GM06990 (cell line): ENCODE measurements around a stretch of chr22.

DNA sequence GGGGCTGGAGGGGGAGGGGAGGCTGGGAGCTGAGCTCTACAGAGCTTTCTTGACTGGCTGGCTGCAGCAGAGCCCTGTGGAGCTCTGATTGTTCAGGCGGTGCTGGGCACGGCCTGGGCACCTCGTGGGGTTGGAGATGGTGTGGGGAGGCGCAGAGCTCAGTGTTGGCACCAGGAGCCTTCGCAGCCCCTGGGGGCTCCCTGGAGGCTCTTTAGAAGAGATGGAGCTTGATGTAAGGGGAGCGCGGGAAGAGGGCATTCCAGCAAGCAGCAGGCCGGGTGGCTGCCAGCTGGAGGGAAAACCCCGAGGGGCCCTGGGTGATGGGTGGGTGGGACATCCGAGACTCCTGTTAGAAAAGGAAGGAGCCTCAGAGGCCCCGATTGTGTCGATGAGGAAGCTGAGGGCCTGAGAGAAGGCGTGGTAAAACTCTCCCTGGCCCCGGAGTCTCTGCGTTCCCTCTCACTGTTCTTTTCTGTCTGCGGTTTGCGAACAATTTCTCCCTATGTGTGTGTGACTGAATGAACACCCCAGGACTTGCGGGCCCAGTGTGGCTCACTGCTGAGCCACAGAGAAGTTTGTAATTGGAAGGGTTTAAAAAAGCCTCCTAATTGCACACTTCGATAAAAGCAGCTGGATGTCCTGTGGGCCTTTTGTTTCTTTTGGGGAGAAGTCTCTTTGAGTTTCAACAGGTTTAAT is 1.7 kb downstream of the FBLN1 start:
- RRBS: no CpG with 5 or more reads among the region's 19 CpGs

GRCh38 chr22:45638760-45639528 is 32.7 kb upstream of the ATXN10 start:
- RRBS: no CpG with 5 or more reads among the region's 18 CpGs

DNA sequence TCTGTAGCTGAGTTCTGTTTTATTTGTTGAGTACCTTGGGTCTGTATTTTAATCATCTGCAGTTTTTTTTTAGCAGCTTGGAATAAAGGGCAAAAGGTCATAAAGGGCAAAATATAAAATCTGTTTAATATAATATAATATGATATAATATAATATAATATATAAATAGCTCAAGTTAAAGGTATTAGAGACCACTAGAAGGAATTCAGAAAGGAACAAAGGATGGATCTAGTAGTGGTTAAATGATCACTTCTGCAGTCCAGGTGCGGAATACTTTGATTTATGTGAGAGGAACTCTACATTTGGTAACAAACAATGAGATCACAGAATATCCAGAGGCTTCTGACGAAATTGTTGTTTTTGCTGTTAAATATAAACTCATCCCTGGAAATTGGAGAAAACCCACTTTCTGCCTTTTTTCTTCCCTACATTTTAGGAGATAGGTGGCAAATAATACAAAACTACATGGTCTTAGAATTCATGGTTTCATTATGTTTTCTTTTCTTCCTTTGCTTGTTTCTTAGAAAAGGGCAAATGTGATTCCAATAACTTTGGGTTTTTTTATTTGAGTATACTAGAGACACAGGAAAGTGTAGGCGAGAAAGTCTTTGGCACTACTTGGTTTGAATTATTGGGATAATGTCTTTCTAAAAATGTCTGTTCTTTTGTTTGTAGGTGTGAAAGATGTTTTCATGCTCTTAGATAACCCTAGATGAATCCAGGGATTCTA is 36.0 kb downstream of the ATXN10 start:
- RRBS: no CpG with 5 or more reads among the region's 3 CpGs

DNA sequence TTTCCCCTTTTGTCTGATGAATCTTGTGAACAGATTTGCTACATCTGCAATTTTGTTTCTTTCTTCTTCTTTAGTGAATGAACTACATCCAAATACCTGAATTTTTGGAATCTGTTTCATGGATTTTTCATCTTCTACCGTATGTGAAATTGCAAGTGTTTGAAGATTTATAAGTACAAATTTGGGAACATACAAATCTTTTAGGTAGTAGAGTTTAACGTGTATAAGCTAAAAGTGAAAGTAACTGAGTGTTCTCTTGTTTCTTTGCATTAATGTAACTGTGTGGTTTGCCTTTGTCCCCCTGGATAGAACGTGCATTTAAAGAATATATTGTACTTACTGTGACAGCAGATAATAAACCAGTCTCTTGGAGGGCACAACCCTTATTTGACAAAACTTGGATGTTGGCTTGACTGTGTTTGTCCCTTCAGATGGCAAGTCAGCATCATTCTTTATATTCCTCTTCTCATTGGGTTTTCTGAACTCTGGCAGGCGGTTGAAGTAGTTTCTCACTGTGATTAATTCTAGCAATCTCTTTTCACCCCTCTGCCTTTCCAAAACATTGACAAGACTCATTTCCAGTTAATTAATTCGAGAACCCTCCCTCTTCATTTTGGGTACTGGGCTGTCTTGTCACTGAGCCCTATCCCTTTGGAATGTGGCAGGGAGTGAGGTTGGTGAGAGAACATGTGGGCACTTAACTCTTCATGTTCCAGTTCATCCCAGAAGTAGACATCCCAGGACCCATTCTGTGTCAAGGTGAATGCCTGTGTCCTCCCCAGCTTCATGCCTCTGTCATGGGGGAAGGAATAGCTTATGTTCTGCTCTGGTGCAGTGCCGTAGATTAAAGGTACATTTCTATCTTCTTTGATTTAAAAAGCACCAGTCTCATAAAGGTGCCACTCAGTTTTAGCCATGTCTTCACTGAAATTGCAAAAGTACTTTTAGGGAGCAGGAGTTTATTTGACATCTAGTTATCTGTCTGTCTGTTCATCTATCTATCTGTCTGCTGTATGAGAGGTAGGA is 133.1 kb downstream of the WNT7B start:
- RRBS: no CpG with 5 or more reads among the region's 6 CpGs

DNA sequence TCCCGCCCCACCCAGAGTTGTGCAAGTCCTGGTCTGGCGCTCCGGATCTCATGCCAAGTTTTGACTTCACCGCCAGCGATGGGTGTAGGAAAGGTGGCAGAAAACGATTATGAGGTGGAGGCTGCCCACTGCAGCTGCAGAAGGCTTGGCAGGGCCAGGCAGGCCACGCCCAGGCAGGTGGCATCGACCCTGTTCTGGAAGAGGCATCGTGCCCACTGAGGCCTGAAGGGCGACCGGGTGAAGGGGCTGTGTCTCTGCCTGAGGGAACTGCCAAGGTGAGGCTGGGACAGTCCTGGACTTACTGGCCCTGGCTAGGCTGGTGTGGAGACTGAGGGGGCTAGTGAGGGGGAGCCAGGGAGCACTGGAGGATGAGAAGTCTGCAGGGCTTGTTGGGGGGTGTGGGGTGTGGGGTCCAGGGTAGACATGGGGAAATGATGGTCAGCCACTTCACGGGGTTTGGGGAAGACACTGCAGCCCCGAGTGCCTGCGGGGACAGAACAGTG is 64.9 kb downstream of the WNT7B start:
- RRBS: no CpG with 5 or more reads among the region's 14 CpGs

DNA sequence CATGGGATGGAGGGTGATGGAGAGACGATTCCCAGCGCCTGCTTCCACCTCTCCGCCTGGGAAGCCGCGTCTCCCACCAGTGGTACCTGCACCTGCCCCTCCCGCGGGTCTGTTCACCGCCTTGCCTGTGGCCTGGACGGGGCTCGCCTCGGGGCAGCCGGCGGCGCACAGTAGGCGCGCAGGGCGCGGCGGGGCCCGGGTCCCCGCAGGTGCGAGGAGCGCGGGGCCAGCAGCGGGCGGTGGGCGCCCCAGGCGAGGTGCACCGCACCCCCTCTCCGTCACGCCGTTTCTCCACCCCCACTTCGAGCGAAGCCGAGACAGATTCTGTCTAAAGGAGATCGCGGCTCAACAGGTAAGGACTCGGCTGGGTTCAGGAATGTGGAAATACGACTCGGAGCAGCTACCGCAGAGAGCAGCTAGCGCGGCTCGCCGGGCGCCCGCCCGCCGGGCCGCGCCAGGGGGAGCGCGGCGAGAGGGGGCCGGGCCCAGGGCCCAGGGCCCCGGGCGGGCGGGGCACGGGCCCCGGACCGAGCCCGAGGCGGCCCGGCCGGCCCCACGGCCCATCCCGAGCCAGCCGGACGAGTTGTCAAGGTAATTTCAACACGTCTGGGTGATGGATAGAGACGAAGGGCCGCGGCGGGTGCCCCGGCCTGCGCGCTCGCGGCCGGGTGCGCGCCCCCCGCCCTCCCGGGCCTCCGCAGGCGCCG is 1.2 kb downstream of the WNT7B start:
- RRBS: 11% methylated on average over 24 of the region's 87 CpGs

- RRBS: no CpG with 5 or more reads among the region's 7 CpGs
Measured at GRCh38 chr22:46046018-46046567, 69.1 kb upstream of the WNT7B start.

- RRBS: 6% methylated on average over 30 of the region's 49 CpGs
Measured at GRCh38 chr22:46053210-46054001, 76.4 kb upstream of the WNT7B start.

- RRBS: no CpG with 5 or more reads among the region's 13 CpGs
Measured at GRCh38 chr22:46063864-46064266, 86.5 kb upstream of the PPARA start.

GRCh38 chr22:46071658-46072079 is 78.7 kb upstream of the PPARA start:
- RRBS: 2% methylated on average over 51 of the region's 75 CpGs

GRCh38 chr22:46073983-46074856 is 76.1 kb upstream of the PPARA start:
- RRBS: 88% methylated on average over 5 of the region's 25 CpGs

GRCh38 chr22:46075677-46076614 is 74.4 kb upstream of the PPARA start:
- RRBS: no CpG with 5 or more reads among the region's 21 CpGs

GRCh38 chr22:46078512-46079469 is 71.5 kb upstream of the PPARA start:
- RRBS: 91% methylated on average over 13 of the region's 38 CpGs

DNA sequence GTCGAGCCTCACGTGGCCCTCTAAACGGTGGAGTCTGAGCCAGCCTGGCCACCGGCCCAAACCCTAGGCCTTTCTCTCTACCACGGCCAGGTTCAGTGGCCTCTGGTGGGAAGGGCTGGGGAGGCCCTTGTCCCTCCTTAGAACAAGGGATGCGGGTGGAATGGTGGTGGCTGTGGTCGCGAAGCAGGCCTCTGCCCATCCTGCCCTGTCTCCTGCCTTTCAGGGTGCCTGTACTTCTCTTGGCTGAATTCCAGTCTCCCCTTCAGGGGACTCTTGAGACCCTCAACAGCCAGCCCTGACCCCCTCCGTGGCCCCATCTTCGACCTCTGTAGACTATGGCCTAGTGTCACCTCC is 59.9 kb upstream of the PPARA start:
- RRBS: no CpG with 5 or more reads among the region's 10 CpGs

- RRBS: no CpG with 5 or more reads among the region's 10 CpGs
Measured at GRCh38 chr22:46090765-46091350, 59.5 kb upstream of the PPARA start.

DNA sequence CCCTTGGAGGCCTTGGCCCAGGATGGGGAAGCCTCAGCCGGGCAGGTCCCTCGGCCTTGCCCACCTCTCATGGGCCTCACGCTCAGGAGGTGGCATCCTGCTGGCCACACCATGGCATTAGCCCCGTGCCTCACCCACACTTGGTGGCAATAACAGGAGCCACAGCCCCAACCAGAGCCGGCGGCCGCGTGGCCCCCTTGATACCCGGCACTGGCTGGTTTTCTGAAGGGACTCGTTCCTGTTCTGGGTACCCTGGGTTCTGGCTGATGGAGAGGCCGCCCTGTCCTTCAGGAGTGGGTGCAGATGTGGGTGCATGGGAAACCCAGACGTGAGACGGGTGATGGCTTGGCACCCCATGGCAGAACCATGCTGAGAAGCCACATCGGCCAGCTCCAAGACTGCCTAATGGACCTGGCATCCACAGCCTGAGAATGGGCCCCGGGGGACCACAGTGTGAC is 49.8 kb upstream of the PPARA start:
- RRBS: 96% methylated on average over 1 of the region's 15 CpGs

DNA sequence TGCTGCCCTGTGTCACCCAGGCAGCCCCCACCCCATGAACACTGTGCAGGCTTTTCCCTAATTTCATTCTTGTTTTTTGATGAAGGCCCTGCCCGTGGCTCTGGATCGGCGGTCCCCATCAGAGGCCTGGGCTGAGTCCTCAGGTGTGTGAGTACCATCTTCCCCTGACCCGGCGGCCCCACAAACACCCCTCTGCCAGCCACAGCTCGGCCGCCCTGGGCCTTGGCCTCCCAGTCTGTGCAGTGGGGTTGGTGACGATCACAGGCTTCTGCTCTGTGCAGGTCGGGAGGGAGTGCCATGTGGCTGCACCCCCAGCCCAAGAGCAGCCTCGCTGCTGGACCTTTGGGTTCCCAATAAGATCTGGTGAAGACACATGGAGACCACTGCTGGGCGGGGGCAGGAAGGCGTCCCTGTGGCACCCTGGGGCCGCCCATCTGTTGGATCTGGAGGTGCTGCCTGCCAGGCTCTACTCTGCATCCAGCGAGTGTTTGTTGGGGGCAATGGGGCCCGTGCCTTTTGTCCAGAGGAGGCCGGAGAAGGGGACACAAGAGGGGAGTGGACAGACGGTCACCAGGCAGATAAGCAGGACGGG is 47.1 kb upstream of the PPARA start:
- RRBS: no CpG with 5 or more reads among the region's 18 CpGs

GRCh38 chr22:46104051-46105208 is 45.9 kb upstream of the PPARA start:
- RRBS: 90% methylated on average over 33 of the region's 49 CpGs

DNA sequence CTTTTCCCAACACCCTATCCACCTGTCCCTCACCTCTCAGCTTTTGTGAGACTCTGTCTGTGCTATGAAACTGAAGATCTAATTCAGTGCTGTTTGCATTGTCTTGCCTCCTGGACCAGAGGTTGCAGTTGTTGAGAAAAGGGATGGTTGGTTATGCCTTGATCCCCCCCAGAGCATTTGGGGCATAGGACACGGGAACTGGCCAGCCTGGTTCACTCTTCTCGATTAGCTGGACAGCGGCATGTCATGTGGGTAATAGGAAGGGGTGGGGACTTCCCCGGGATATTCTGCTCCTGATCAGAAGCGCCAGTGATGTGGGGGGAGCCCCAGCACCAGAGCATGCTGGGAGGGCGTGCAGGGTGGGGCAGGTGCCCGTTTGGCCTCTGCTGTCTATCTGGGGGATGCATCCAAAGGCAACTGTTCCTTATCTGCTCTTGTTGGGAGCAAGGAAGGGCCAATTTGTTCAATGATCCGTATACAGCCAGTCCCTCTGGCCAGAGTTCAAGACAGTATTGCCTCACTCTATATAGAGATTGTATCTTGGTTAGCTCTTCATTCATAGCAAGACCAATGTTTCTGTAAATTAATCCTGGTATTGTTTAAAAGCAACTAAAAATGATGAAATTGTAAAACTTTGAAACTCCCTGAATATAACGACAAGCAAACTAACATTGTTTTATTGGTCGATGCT is 43.5 kb downstream of the PPARA start:
- RRBS: no CpG with 5 or more reads among the region's 10 CpGs